ENCODE data around the genes MAPK11, PPP6R2 and MIOX.

GRCh38 chr22:49867073-49867596 is 13.5 kb downstream of the ZBED4 start:
- PRO-cap = no peak
- RAMPAGE, long total RNA, 4 experiments = no peak in any of the 4 experiments

- PRO-cap = unidirectional peak, plus-strand start at chr22:49925813
- RAMPAGE, long total RNA, 4 experiments = no peak in any of the 4 experiments
Observed at GRCh38 chr22:49925349-49926420, 7.3 kb downstream of the CRELD2 start.

DNA sequence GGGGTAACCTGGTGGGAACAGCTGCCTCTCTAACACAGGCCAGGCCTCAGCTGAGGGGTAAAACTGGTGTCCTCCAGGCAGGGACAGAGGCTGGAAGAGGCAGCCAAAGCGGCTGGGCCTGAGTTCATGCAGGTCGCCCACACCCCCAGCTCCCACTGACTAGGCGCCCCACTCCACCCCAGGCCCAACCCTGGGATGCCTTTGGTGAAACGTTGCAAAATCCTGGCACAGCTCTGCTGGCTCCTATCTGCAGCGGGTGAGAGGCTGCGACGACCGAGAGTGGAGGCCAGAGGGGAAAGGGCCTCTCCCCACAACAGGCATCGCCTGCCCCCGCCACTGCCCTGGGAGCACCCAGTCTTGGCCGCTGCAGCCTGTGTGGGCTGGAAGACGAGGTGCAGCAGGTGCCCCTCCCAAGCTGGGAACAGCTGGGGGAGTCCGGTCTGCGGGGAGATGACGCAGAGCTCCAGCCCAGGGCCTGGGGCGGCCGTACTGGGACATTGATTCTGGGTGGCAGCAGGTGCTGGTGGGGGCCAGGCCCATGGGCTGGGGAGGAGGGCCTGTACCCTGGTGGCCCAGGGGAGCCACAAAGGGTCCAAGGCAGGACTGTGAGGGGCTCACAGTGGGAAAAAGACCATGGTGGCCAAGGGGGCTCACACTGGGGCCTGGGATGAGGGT is 4.2 kb upstream of the PIM3 start:
- PRO-cap = no peak
- RAMPAGE, long total RNA, 4 experiments = no peak in any of the 4 experiments

DNA sequence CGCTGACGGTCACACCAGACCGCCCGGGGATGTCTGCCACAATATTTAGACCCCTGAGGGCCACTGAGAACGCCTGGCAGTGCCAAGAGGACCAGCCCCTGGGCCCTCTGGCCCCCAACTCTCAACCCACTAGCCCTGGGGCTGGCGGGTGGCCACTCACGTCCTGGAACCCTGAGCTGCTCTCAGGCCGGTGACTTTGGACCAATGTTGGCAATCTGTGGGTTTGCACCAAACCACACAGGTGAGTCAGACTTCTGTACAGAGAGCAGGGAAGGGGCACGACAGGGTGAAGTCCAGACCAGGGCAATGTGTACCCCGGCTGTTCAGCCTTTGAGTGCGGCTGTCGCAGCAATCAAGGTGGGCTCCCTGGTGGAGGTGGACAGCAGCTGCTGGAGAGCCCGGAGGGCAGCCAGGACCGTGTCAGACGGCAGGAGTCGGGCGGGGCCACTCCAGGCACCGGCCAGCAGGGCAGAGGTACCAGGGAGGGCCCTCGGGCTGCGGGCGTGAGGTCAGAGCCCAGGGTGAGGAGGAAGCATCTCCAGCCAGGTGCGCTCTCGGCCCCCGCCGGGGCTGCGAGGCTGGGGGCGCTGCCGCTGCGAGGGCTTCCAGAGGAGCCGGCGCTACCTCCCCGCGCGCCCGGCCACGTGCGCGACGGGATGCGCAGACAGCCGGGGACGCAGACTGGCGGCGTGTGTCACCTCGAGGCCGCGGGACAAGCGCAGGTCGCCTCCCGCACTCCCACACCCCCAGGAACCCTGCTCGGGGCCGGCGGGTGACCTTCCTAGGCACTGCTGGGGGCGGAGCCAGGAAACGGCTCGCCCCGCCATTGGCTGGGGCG is 803 bp upstream of the PIM3 start:
- PRO-cap = bidirectional peak, plus-strand start outside the sequence, minus-strand start at position 757 of the sequence
- RAMPAGE, long total RNA, 4 experiments = no peak in any of the 4 experiments

GRCh38 chr22:50194664-50195469 is 5.9 kb upstream of the SELENOO start:
- PRO-cap = no peak
- RAMPAGE, long total RNA, 4 experiments = no peak in any of the 4 experiments

GRCh38 chr22:50217898-50219065 is 17.5 kb downstream of the SELENOO start:
- PRO-cap = no peak
- RAMPAGE, long total RNA, 4 experiments = no peak in any of the 4 experiments

DNA sequence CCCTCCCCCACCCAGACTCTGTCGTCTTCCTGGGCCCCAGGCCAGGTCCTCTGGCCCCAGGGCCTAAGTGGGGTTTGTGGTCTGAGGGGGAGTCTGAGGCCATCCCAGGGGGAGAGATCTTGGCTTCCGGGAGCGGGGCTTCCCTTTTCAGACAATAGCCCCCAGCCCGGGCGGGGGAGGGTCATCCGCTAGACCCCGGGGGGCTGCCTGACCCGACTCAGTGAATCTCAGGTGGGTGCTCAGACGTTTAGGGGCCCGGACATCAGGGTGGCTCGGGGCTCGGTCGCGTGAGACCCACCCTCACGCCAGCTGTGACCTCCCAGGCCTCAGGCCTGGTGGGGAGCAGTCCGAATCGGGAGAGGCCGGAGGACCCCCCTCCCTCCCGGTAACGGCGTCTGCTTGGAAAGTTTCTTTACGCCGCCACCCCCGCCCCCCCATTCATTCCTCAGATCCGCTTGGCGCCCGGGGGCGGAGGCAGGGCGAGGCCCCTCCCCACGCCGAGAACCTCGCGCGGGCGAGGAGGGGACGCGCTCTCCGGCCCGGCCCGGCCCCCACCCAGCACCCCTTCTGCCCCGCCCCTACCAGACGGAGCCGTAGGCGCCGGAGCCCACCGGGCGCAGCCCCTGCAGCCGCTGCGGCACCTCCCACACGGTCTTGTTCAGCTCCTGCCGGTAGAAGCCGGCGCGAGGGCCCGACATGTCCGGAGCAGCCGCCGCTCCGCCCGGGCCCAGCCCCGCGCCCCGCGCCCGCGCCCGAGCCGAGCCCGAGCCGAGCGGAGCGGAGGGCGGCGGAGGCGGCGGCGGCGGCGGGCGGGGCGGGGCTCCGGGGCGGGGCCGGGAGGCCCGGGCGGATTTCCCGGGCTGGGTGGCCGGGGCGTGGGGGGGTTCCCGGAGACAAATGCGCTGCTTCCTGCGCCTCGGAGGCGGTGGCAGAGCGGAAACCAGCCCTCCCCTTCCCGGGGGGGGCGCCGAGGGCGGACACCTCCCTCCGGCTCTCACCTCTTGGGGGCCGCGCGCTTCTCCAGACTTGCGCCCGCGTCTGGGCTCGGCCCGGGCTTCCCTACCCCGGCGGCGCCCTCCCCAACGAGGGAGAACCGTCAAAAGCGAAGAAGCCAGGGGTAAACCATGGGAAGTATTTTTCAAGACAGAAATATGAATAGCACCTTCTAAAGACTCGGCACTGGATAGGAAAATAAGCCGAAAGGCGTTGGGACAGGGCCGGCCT is at the start of gene MAPK11:
Gene MAPK11, minus strand, starts transcription at position 786 of the 1,224 bp plus-strand sequence.
- PRO-cap = bidirectional peak, plus-strand start at position 500 of the sequence, minus-strand start at position 410 of the sequence; bidirectional peak, plus-strand start at position 1,023 of the sequence, minus-strand start at position 772 of the sequence
- RAMPAGE, long total RNA, 4 experiments = no peak in any of the 4 experiments

- PRO-cap = no peak
- RAMPAGE, long total RNA, 4 experiments = no peak in any of the 4 experiments
Observed at GRCh38 chr22:50271323-50272134, 1.3 kb upstream of the MAPK11 start.

- PRO-cap = no peak
- RAMPAGE, long total RNA, 4 experiments = no peak in any of the 4 experiments
Observed at GRCh38 chr22:50287753-50288324, 17.7 kb upstream of the MAPK11 start.

DNA sequence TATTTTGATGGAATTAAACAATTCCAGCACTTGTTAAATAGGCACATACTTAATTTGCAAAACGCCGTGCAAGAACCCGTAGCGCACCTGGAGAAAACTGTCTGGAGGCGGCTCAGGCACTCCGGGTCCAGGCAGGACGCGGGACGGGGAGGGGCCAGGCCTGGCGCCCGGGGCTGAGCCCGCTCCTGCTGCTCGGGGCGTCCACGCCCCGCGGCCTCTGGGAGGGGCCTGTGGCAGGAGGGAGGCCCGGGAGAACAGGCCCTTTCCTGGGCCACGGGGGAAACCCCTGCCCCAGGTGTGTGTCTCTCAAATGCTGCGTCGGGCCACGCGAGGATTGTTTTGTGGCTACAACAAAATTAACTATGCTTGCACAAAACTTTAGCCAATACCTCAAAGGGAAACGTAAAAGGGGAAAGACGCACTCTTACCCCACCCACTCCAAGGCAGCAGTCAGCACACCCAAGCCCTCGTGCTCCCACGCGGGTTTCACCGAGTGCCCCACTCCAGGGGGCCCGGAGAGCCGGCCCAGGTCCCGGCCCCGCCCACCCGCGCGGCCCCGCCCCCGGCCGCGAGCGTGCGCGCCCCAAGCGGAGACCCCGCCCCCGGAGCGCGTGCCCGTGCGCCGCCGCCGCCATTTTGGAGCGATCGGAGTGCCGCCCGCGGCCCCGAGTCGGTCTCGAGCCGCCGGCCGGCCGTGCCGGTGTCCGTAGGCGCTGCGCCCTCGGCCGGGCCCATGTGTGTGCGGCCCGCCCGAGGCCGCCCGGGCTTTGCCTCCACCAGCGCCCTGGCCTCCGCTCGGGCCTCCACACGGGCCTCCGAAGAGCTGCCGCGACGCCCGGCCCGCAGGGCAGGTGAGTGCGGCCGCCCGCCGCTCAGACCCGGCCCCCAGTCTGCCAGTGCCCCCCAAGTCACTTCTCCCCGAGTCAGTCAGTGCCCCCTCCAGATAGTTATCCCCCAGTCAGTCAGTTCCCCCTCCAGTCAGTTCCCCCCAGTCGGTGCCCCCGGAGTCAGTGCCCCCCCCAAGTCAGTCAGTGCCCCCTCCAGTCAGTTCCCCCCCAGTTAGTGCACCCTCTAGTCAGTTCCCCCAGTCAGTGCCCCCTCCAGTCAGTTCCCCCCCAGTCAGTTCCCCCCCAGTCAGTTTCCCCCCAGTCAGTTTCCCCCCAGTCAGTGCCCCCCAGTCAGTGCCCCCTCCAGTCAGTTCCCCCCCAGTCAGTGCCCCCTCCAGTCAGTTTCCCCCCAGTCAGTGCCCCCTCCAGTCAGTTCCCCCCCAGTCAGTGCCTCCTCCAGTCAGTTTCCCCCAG is at the start of gene PPP6R2:
Gene PPP6R2, plus strand, starts transcription at position 628 of the 1,301 bp plus-strand sequence.
- PRO-cap = bidirectional peak, plus-strand start at position 641 of the sequence, minus-strand start at position 491 of the sequence
- RAMPAGE, long total RNA, 4 experiments = no peak in any of the 4 experiments

DNA sequence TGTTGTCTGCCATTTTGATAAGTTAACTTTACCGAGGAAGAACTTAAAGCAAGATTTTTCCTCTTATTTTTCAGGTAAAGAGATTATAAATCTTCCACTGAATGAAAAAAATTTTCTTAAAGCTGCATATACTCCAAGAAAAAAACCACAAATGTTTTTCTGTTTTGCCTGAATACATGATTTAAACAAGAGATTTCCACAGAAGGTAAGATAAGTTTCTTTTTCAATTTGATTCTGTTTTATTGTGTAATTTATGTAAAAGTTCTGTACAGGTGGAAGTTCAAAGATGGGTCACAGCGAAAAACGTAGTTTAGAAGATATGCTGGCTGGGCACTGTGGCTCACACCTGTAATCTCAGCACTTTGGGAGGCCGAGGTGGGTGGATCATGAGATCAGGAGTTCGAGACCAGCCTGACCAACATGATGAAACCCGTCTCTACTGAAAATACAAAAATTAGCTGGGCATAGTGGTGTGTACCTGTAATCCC is 28.9 kb downstream of the PPP6R2 start:
- PRO-cap = no peak
- RAMPAGE, long total RNA, 4 experiments = no peak in any of the 4 experiments

DNA sequence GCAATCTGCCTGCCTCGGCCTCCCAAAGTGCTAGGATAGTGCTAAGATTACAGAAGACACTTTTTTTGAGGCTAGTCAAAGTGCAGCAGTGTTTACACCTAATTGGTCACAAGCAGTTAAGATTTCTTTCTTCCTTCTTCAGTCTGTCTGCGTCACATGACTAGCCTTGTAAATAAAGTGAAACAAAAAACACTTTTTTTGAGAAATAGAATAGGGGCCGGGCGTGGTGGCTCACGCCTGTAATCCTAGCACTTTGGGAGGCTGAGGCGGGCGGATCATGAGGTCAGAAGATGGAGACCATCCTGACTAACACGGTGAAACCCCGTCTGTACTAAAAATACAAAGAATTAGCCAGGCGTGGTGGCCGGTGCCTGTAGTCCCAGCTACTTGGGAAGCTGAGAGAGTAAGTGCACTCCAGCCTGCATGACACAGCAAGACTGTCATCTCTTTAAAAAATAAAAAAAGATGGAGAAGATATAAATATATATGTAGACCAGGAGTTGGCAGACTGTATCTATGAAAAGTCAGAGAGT is 55.7 kb downstream of the PPP6R2 start:
- PRO-cap = no peak
- RAMPAGE, long total RNA, 4 experiments = no peak in any of the 4 experiments

- PRO-cap = no peak
- RAMPAGE, long total RNA, 4 experiments = no peak in any of the 4 experiments
Observed at GRCh38 chr22:50462160-50462799, 12.6 kb downstream of the SBF1 start.

DNA sequence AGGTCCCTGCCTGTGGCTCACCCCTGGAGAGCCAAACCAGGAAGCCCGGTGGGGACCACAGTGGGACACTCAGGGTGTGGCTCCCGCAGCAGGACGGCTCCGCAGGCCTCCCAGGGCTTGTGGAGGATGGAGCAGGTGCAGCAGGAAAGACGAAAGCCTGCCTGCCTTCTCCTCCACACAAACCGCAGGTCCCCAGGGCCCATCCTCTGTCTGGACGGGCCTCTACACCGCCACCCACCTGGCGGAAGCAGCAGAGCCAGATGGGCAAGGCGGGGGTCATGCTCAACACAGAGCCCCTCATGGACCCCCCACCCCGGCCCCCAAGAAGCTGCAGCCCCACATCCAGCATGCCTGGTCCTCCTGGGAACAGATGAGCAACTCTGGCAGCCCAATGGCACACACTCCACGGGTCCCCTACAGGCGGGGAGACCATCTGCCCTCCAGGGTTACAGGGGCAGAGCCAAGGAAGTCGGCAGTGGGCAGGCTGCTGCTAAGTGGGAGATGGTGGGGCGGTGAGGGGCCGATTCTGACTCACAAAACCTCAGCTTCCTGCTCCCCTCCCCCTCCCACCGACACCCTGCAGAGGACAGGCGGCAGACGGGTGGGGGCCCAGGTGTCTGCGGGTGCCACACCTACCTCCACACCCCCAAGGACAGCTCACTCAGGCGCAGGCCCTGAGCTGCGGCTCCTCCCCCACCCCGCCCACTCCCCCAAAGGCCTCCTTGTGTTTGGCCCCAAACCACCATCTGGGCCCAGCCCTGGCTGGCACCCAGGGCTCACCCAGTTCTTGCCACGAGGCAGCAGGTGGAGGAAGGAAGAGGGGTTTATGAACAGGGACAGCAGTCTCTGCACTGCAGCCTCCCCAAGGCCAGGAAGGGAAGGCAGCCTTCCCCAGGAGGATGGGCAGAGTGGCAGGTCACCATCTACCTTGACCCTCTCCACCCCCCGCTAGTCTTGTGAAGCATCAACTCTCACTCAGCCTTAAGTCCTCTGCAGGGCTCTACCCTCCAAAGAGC is 5.1 kb downstream of the SBF1 start:
- PRO-cap = no peak
- RAMPAGE, long total RNA, 4 experiments = no peak in any of the 4 experiments

GRCh38 chr22:50481633-50482774 is 661 bp downstream of the ADM2 start:
- PRO-cap = no peak
- RAMPAGE, long total RNA, 4 experiments = no peak in any of the 4 experiments

DNA sequence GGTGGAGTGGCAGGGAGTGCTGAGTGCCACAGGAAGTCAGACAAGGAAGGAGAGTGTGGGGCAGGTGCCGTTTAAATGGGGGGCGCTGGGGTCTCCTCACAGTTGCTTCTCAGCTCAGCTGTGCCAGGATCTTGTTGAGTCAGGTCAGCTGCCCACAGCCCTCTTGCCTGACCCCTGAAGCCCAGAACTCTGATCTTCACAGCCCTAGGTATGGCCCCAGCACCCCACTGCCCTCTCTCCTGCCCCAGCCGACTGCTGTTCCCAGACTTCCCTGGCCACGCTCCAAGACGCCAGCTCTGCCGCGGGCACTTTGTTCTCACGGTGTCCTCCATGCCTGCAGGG is 1.1 kb upstream of the MIOX start:
- PRO-cap = no peak
- RAMPAGE, long total RNA, 4 experiments = no peak in any of the 4 experiments

DNA sequence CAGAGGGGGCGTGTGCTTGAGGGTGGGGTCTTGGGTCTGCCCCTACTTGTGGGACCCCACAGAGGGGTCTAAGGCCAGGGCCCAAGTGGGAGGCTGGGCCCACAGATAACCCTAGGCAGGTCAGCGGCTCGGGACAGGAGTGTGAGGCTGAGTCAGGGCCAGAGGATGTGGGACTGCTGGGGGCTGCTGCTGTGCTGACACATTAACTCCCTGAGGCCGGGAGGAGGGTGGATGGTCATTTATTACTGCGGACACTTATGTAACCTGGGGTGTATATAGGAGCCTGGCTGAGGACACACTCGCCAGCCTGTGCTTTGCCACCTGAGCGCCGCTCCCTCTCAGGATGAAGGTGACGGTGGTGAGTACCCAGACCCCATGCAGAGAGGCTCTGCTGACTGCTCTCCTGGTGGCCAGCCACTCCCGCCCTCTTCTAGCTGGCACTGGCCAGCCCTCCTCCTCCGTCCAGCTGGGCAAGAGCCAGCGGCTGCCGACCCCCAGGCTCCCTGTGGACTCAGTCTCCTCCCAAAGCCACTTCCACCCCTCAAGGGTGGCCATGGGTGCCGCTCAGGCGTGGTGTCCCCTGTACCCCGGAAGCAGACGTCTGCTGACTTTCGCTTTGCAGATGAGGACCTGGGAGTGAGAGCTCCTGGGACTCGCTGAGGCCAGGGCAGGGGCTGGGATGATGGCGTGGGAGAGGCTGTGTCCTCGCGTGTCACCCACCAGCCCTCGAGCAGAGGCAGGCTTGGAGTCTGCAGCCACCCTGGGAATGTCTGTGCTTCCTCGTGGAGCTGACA is at the start of gene MIOX:
Gene MIOX, plus strand, starts transcription at position 305 of the 794 bp plus-strand sequence.
- PRO-cap = no peak
- RAMPAGE, long total RNA, 4 experiments = no peak in any of the 4 experiments

DNA sequence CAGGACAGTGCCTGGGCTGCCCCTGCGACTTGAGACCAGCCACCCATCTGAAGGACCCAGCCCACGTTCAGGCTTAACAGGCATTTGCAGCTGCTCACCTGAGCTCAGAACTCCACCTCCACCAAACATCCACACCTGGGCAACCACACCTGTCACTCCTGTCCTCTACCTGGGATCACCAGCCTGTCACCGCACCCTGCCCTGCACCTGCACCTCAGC is 1.0 kb downstream of the SCO2 start:
- PRO-cap = no peak
- RAMPAGE, long total RNA, 4 experiments = no peak in any of the 4 experiments

- PRO-cap = no peak
- RAMPAGE, long total RNA, 4 experiments = no peak in any of the 4 experiments
Observed at GRCh38 chr22:50577476-50578232, 573 bp downstream of the CPT1B start.

DNA sequence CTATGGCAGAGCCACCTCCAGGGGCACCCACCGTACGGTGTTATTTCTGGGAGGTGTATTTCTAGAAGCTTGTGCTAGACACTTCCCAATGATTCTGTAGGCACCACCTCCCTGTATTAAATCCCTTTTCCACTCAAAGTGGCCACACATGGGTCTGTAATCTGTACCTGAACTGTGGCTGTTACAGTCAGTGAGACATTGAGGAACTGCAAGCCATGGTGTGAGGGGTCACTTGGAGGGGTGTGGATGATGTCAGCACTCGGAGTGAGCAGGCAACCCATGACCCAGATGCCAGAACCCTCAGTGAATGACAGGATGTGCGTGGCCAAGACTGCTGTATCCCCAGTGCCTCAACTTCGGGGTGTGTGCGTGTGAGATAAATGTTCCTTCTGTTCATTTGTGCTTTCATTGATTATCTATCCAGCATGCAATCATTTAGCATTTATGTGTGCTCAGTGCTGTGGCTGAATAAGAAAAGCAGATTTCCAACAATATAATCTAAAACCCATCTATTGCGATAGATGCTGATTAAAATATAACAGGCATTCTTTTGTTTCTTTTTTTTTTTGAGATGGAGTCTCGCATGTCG is 30.0 kb upstream of the ARSA start:
- PRO-cap = no peak
- RAMPAGE, long total RNA, 4 experiments = no peak in any of the 4 experiments